Gastrocnemius medialis (tissue), 3 donors: ENCODE measurements around a stretch of chr5.

DNA sequence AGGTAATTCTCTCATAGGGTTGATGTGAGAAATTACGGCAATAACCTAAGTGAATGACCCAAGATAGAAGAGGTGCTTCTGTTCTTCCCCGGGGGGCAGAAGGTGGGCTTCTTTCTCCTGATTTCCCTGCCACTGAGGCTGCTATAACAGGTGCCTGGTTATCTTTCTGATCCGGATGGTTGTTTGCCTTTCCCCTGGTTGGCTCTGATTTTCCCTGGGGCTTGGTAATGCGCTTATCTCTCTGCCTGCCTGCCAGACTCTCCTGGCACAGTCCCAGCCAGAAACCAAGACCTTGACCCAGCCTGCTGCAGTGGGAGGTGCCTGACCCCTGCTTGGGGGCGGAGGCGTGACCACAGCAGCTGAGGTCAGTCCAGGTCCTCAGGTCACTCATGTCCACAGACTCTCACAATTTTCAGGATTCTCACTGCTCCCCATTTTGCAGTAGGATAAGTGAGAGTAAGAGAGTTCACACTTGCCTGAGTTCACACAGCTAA lies 24.5 kb upstream of the SYNPO start:
- PRO-cap = no peak
- RAMPAGE, long total RNA, 3 experiments = no peak in any of the 3 experiments

- PRO-cap = no peak
- RAMPAGE, long total RNA, 3 experiments = no peak in any of the 3 experiments
Measured at GRCh38 chr5:150617014-150617396, 23.5 kb upstream of the SYNPO start.

DNA sequence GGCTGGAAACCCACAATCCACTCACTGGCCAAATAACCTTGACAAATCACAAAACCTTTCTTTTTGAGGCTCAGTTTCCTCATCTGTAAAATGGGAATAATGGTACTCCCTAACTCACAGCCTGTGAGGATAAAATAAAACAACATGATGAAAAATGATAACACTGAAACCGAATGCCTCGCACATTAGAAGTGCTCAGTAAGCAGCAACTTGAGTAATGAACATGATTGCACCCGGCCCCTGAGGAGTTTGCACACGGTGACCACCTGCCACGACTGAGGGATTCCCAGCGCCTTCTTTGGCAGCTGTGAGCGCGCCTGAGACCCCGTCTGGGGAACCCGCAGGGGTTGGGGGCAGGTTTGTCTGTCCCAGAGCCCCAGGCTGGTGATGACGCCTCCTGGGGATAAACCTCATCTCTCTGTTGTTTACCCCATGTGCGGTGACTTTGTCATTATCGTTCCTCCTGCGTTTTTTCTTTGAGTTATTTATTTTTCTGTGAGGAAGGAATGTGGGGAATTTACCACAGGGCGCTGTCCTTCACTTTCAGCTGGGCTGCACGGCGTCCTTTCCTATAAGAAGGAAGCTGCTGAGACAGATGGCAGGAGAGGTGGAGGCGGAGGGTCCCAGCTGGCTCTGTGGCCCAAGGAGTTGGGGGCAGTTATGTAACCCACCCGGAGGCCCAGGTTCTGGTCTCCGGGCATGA lies 3.1 kb upstream of the SYNPO start:
- PRO-cap = no peak
- RAMPAGE, long total RNA, 3 experiments = no peak in any of the 3 experiments

DNA sequence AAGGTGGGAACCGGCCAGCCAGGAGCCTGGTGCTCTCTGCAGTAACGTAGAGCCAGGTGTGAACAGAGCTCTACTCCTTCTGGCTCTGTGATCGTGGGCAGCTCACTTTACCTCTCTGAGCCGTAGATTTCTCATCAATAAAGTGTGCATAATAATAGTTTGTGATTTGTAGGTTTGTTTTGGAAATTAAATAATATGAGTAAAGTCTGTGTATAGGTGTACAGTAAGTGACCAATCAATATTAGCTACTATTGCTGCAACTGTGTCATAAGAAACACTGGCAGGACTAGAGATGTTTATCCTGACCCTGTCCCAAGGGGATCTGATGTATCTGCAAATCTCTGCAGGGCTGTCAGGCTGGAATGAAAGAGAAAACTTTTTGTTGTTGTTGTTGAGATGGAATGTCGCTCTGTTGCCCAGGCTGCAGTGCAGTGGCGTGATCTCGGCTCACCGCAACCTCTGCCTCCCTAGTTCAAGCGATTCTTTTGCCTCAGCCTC lies 2.7 kb downstream of the SYNPO start:
- PRO-cap = no peak
- RAMPAGE, long total RNA, 3 experiments = no peak in any of the 3 experiments

- PRO-cap = no peak
- RAMPAGE, long total RNA, 3 experiments = no peak in any of the 3 experiments
Measured at GRCh38 chr5:150671916-150673114, 11.3 kb downstream of the MYOZ3 start.

GRCh38 chr5:150704053-150704457 lies 3.2 kb upstream of the RBM22 start:
- PRO-cap = no peak
- RAMPAGE, long total RNA, 3 experiments = no peak in any of the 3 experiments

DNA sequence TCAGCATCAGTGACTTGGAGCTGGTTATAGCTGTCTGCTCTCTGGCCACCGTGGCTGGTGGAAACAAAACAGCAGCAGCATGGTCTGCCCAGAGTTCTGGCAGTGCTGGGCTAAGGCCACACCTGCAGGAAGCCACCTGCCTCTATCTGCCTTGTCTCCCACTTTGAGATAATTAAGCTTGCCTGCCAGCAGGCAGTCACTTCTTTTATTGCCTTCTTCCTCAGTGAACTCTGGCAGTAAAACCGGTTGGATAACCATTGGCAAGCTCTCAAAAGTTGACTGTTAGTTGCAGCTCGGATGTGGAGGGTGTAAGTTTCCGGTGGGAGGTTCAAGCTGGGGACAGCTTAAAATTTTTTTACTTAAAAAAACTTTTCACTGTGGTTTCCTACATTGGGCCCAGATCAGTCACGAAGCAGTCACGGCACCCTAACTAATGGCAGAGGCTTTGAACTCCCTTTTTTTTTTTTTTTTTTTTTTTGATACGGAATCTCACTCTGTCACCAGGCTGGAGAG lies 5.0 kb downstream of the SMIM3 start:
- PRO-cap = bidirectional peak, plus-strand start at position 390 of the sequence, minus-strand start at position 232 of the sequence
- RAMPAGE, long total RNA, 3 experiments = no peak in any of the 3 experiments

DNA sequence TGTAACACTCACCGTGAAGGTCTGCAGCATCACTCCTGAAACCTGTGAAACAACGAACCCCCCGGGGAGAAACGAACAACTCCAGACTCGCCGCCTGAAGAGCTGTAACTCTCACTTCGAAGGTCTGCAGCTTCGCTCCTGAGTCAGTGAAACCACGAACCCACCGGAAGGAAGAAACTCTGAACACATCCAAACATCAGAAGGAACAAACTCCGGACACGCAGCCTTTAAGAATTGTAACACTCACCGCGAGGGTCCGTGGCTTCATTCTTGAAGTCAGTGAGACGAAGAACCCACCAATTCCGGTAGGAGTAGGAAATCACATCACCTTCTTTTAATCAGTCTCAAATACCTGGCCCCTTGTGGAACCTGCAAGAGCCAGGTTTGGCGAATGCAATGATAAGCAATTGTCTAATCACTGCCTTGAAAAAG lies 323 bp downstream of the IRGM start:
- PRO-cap = no peak
- RAMPAGE, long total RNA, 3 experiments = no peak in any of the 3 experiments

GRCh38 chr5:150999995-151000412 lies 20.4 kb upstream of the GPX3 start:
- PRO-cap = no peak
- RAMPAGE, long total RNA, 3 experiments = no peak in any of the 3 experiments

- PRO-cap = no peak
- RAMPAGE, long total RNA, 3 experiments = no peak in any of the 3 experiments
Measured at GRCh38 chr5:151029450-151029966, 9.1 kb downstream of the GPX3 start.

DNA sequence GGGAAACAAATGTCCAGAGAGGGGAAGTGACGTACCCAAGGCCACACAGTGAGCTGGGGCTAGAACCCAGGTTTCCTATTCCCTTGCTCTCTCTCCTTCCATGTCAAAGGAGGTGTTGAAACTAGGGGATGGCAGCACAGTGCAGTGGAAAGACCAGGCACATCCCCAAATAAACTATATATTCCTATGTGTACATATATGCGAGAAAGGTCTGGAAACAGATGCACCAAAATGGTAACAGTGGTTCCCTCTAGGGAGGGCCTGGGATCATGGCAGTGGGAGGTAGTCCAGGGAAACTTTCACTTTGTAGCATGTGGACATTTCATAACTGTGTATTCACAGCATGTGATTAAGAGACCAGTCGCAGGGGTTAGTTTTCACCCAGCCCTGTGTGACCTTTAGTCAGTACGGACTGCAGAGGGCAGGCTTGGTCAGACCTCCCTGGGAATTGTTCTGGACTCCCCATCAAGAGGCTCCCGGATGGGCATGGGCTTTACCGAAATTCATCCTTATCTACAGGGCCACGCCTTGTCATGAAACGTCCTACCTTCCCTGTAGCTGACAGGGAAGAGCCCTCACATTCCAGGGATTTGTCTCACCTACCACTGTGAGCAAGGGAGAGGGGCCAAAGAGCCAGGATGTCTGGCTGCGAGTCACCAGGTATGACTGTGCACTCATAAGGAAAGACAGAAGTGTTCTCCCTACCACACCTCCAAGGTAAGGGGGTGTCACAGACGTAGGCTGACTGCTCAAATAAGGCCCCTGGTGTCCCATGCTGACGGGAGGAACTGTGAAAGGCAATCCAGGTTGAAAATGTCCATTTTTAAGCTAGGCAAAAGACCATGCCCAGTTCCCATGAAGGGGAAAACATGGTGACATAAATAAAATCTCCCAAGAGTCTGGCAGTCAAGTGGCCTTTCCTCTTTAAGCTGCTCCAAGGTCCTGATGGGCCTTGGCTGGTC lies 19.9 kb downstream of the GPX3 start:
- PRO-cap = bidirectional peak, plus-strand start at position 405 of the sequence, minus-strand start at position 277 of the sequence
- RAMPAGE, long total RNA, 3 experiments = no peak in any of the 3 experiments

GRCh38 chr5:151059853-151060350 lies 20.9 kb downstream of the TNIP1 start:
- PRO-cap = no peak
- RAMPAGE, long total RNA, 3 experiments = no peak in any of the 3 experiments

DNA sequence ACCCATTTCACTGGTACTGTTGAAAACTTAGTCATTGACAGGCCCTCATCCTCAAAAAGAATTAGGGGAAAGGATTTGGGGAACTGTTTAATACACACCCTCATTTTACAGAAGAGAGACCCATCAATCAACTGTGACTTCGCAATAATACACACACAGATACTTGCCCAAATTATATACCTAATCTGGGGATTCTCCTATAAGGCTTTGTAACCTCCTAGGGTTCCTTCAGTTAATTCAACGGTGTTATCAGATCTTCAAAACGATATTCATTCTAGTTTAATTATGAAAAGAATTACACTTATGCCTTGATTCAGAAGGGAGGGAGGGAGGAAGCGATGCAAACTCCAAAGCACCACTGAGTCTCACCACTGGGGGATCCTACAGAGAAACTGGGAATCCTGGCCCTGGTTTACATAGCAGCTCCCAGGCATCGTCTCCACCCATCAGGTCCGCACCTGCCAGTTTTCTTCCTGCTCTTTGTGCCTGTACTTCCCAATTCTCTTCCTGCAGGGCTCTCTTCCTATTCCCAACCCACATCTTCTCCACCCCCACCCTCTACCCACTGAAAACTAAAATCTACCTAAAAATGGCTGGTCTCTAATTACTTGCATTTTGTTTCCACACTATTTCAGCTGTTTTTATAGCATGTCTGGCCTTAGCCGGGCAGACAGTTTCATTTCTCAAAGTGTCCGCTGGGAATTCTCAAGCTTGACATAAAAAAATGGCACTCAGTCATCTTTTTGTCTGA lies 1.4 kb upstream of the TNIP1 start:
- PRO-cap = no peak
- RAMPAGE, long total RNA, 3 experiments = no peak in any of the 3 experiments

DNA sequence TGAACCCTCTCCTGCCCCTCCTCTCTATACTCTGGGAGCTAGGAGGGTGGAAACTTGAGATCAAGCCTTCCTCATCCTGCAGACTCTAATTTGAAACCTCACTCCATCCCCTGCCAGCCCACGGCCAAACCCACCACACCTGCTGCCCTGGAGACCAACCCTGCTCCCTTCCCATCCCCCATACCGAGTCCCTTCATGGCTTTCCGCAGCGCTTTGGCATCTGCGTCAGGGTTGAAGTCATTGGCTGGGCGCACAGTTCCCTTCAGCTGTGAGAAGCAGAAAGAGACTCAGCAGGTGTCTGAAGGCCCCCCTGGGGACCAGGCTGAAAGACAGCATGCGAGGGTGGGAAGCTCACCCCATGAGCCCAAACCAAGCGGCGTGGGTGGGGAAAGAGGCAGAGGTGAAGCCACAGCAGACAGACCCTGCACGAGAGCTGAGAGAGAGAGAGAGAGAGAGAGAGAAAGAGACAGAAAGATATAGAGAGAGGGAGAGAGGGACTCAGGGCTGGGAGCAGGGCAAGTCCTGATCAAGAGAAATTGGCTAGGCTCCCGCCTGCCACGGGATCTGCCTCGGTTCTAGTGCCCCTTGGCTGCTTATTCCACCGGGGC lies 33.4 kb downstream of the ANXA6 start:
- PRO-cap = no peak
- RAMPAGE, long total RNA, 3 experiments = no peak in any of the 3 experiments

- PRO-cap = unidirectional peak, minus-strand start at chr5:151257820
- RAMPAGE, long total RNA, 3 experiments = no peak in any of the 3 experiments
Measured at GRCh38 chr5:151257525-151258376, 4.8 kb downstream of the GM2A start.

GRCh38 chr5:151619812-151620138 lies 28.6 kb upstream of the FAT2 start:
- PRO-cap = no peak
- RAMPAGE, long total RNA, 3 experiments = no peak in any of the 3 experiments

GRCh38 chr5:151661229-151662393 lies 25.1 kb downstream of the SPARC start:
- PRO-cap = no peak
- RAMPAGE, long total RNA, 3 experiments = no peak in any of the 3 experiments

GRCh38 chr5:151770151-151771129 lies 1.3 kb upstream of the G3BP1 start:
- PRO-cap = bidirectional peak, plus-strand start at chr5:151770972, minus-strand start at chr5:151770885; unidirectional peak, minus-strand start at chr5:151771092
- RAMPAGE, long total RNA, 3 experiments = no peak in any of the 3 experiments

DNA sequence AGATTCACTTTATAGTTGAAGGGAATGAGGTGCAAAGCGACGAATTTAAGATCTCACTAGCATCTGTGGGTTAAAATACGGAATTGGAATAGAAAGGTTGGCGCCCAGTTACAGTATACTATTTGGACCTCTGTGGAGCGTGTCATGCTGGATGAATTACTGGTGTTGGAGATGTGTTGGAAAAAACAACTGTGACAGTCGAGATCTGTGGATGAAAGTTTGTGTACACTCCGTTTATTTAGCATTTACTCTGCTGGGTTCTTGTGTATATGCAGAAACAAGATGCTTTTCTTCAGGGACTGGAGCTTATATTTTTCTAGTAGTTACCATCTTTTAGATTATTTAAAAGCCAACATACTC lies 1.4 kb downstream of the G3BP1 start:
- PRO-cap = no peak
- RAMPAGE, long total RNA, 3 experiments = no peak in any of the 3 experiments

DNA sequence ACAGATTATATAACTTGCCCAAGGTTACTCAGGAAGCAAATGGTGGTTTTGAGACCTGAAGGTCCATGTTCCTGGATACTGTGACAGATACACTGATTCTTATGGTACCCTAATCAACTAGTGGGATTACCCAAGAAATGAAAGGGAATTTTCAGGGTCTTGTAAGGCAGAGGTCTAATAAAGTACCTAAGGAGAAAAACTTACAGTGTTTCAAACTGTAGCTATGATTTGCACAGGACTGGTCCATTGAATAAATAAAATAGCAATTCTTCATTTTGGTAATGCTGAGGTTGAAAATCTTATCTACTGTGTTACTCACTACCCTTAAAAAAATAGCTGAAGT lies 4.9 kb downstream of the GRIA1 start:
- PRO-cap = no peak
- RAMPAGE, long total RNA, 3 experiments = no peak in any of the 3 experiments